Endothelial cell (in vitro differentiated cells): ENCODE data around the genes TELO2, NME3 and MEIOB.

DNA sequence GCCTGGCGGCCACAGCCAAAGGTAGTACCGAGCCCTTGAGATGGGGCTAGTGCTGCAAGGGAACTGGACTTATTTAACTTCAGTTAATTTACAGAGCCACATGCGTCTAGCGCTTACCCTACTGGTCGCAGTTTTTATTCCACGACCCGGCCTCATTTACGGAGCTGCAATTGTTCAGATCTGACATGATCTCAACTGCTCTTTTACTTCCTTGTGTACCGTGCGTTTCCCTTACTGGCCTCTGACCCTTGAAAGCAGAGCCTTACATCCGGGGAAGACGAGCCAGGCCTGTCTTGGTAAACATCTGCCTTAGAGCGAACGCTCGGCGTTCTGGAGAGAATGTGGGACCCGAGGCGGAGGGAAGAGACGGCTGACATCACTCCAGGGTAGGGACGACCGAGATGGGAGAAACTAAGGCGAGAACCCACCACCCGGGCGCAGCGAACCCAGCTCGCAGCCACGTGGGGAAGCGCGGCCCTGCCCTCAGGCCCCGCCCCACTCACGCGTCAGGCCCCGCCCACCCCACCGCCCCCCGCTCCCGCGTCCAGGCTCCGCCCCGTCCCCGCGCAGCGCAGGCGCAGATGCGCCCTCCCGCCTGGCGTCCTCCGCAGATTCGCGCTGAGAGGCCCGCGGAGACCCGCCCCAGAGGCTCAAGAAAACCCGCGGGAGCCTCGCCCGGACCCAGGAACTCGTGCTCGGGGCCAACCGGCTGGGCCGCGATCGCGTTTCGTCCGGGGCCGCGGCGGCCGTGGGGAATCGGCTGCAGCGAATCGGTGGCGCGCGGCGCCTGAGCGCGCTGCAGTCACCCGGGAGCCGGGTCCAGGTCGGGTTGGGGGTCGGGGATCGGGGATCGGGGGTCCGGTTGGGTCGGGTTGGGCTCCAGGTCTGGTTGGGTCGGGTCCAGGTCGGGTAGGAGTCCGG lies at the start of gene TELO2:
TSS of gene TELO2 (plus strand) at position 578 of the 921 bp plus-strand sequence.
- PRO-cap, result bidirectional peak, plus-strand start at position 265 of the sequence, minus-strand start at position 243 of the sequence; bidirectional peak, plus-strand start at position 684 of the sequence, minus-strand start at position 479 of the sequence

DNA sequence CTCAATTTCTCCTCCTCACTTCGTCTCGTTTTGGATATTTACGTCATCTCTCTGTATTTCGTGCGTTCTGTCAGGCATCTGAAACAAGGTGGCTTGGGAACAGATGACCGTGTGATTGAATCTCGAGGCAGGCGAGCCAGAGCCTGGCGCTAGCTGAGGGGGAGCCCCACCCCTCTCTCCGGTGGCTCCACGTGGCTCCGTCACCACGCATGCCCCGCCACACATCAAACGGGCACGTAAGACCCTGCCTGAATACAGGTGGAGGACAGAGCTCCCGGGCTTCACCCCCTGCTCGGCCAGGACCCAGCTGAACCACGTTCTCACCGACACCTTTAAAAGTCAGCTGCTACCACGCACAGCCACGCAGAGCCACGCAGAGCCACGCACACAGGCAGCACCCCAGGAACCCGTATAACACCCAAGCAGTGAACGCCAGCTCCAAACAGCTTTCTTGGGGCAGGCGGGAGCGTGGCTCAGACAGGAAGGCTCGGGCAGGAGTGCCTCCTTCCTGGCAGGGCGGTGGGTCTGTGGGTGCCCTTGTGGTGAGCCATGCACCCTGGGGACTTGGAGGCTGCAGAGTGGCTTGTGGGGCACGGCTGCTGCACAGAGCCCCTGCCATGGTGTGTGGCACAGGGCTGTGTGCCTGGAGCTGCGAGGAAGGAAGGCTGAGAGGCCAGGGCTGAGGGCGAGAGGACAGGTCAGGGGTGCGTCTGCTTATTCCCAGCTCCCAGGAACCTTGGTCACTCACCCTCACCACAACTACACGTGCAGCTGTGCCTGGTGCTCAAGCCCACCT lies 4.4 kb downstream of the TMEM204 start:
- PRO-cap, result no peak

DNA sequence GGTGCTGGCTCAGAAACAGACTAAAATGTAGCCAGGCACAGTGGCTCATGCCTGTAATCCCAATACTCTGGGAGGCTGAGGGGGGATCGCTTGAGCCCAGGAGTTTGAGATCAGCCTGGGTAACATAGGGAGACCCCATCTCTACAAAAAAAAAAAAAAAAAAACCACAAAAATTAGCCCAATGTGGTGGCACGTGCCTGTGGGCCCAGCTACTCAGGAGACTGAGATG lies 13.4 kb downstream of the MAPK8IP3 start:
- PRO-cap, result no peak

- PRO-cap, result no peak
Measured at GRCh38 chr16:1771050-1772017, at the start of gene NME3. NME3 (minus strand) TSS chr16:1771543.

GRCh38 chr16:1781495-1782269 lies 689 bp downstream of the SPSB3 start:
- PRO-cap, result bidirectional peak, plus-strand start at chr16:1781873, minus-strand start at chr16:1781726

DNA sequence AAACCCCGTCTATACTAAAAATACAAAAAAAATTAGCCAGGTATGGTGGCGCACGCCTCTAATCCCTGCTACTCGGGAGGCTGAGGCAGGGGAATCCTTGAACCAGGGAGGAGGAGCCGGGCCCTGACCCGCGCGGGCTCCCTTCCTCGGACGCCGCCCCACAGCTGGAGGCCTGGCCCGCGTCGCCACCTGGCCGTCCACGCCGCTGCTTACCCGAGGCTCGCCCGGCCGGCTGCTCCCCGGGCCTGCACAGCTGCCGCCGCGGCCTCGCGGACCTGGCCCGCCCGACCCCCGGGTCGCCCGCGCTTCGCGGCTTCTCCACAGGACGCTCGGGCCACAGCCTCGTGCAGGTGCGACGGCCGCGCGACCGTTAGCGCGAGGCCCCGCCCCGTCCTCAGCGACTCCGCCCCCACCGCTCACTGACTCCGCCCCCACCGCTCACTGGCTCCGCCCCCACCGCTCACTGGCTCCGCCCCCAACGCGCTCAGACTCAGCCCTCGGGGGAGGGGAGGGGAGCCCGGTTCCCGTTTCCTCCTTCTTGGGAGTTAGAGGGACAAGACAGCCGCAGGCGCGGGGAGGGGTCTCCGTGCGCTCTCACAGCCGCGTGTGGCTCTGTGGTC lies at the start of gene MEIOB:
TSS of gene MEIOB (minus strand) at position 385 of the 620 bp plus-strand sequence.
- PRO-cap, result unidirectional peak, plus-strand start at position 533 of the sequence

GRCh38 chr16:1917288-1917834 lies 854 bp downstream of the HS3ST6 start:
- PRO-cap, result no peak

GRCh38 chr16:1933032-1933819 lies 9.8 kb downstream of the MSRB1 start:
- PRO-cap, result no peak

DNA sequence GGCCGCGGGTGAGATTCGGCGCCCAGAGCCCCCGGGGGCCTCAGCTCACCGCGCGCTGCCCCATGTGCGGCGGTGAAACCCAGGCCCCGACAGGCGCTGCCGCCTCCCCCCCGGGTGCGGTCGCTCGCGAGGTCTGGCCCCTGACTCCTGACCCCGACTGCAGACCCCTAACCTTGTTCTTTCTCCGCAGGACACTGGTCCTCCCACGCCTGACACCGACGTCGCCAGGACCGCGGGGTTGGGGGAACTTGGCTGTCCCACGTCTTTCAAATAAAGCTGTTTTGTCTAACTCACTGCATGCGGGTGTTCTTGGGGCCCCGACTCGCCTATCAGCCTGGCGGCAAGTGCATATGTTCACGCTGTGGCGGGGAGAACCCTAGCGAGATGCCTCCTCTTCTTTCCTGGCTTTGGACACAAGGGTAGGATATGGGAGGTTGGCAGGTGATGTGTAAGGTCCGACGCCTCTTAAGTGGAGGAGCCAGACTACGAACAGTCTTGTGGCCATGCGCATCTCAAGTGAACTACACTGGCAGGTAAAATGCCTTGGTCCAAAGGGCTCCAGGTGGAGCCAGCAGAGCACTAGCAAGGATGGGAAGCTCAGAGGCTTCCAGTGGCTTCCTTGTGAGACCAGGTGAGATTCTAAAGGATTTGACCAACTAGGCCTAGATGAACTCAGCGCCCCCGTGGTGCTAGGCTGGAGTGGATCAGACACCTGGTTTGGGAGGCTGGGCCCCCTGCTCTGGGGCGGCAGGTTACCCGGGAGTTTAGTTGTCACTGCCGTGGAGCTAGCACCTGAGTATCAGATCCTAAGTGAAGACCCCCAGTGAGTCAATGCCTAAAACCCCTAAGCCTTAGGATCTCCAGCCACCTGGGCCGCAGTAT lies 831 bp upstream of the RPS2 start:
- PRO-cap, result unidirectional peak, minus-strand start at position 196 of the sequence

- PRO-cap, result bidirectional peak, plus-strand start at chr16:2009461, minus-strand start at chr16:2009455; bidirectional peak, plus-strand start at chr16:2009955, minus-strand start at chr16:2009766
Measured at GRCh38 chr16:2009260-2010058, 10.1 kb upstream of the NPW start.

GRCh38 chr16:2036680-2037181 lies 10.0 kb downstream of the NHERF2 start:
- PRO-cap, result no peak

- PRO-cap, result no peak
Measured at GRCh38 chr16:2038737-2039209, 8.9 kb downstream of the NTHL1 start.

DNA sequence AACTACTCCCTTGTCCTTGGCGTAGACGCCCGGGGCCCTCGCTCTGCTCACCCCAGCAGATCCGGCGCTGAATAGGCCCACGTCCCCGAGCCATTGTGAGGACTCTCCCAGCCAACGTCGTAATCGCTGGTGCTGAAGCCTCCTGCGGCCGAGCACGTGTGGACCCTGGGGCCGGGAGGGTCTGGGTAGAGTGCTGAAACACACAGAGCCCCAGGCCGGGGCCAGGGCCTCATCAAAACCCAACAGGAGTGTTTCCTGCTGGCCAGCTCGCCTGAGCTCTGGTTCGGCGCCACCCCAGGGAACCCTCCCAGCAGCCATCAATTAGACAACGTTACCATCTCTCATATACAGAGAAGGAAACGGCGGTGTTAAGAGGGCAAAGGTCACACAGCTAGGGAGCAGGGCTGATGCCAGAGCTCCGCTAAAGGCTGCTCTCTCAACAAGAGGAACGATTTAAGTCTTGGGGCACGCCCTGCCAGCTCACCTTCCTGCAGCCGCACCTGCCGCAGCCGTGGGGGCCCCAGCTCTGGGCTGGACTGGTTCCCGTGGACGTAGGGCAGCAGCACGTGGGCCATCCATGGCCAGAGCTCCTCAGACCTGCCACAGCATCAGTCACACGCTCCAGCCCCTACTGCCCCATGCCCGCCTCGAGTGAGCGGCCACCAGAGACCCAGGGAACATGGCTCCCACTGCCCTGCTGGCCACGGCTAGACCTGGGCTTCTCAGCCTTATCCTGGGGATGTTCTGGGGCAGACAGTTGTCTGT lies 43.5 kb downstream of the PKD1 start:
- PRO-cap, result no peak

- PRO-cap, result no peak
Measured at GRCh38 chr16:2149408-2150023, 1.1 kb downstream of the RAB26 start.

GRCh38 chr16:2154951-2155561 lies 526 bp upstream of the TRAF7 start:
- PRO-cap, result unidirectional peak, minus-strand start at chr16:2155105; bidirectional peak, plus-strand start at chr16:2155810, minus-strand start at chr16:2155358

GRCh38 chr16:2156478-2157051 lies 983 bp downstream of the TRAF7 start:
- PRO-cap, result unidirectional peak, plus-strand start at chr16:2156849

GRCh38 chr16:2250002-2250736 lies 1.2 kb downstream of the ECI1 start:
- PRO-cap, result no peak

DNA sequence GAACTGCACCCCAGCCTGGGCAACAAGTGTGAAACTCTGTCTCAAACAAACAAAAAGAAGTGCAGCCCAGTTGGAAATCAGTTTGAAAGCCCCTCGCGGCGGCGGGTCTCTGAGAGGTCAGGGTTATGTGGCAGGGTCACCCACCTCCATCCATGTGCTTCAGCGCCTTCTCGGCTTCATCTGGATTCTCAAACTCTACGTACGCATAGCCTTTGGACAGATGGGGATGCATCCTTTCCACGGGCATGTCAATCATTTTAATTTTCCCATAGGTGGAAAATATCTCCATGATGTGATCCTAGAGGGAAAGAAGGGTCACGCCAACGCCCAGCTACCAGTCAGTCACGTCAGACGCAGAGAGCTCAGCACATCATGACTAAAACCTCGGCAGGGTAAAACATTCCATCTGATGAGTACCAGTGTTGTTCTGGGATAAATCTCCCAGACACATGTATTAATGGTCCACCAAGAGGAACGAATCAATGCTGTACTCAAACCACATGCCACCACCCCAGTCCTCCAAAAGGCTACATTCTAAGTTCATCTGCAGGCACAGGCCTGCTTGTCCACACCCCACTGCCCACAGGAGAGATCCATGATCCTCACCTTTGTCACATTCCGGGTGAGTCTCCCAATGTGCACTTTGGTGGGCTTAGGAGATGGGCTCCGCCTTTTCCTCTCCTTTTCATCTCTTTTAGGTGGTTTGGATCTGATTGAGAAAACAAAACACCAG lies 5.6 kb downstream of the RNPS1 start:
- PRO-cap, result no peak

DNA sequence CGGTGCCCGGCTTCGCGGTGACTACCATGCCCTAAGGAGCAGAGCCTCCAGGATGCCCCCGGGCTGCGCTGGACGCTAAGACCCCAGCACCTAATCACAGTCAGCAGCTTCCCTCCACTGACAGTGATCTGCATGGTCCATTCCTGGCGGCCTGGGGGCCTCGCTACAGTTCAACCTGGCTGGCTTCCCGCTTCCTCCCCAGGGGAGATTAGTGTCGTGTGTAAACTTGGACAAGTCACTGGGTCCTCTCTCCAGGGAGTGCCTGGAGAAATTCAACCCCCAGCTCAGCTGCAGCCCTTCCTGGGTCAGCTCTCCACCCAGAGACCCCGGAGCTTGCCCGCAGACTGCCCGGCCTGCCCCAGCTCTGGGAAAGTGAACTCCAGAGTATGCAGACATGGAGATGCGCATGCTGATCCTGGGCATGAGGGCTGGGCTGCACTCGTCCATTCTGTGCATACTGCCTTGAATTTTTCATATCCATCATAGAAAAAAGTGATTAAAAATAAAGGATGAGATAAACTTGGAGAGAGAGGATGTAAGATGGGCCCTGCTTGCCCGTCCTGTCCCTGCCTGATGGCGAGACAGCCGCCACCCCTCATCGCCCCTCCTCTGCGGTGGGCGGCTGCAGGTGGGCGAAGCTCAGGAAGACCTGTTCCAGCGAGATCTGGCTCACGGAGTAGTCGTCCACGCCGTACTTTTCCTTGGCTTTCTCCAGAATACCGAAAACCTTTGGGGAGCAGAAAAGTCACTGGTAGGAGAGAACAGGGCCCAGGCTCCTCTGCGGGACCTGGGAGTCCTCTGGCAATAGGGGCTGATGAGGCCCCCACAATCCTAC lies 8.4 kb upstream of the RNPS1 start:
- PRO-cap, result no peak

GRCh38 chr16:2296511-2297015 lies 28.6 kb upstream of the RNPS1 start:
- PRO-cap, result no peak